Spleen (tissue), 7 donors: ENCODE measurements around a stretch of chr20.

GRCh38 chr20:64080237-64081005, 539 bp downstream of the OPRL1 start:
- PRO-cap, 4 experiments = peak in 2 of 4 experiments; most common minus-strand start chr20:64080510 (in 1)
- RAMPAGE, long total RNA, 4 experiments = no peak in any of the 4 experiments

GRCh38 chr20:64212687-64213094, 42.9 kb upstream of the PCMTD2 start:
- PRO-cap, 4 experiments = peak in 1 of 4 experiments; most common plus-strand start chr20:64212971 (in 1)
- RAMPAGE, long total RNA, 4 experiments = no peak in any of the 4 experiments

GRCh38 chr20:64213798-64214156, 41.8 kb upstream of the PCMTD2 start:
- PRO-cap, 4 experiments = peak in 1 of 4 experiments; most common minus-strand start chr20:64214051 (in 1)
- RAMPAGE, long total RNA, 4 experiments = no peak in any of the 4 experiments

DNA sequence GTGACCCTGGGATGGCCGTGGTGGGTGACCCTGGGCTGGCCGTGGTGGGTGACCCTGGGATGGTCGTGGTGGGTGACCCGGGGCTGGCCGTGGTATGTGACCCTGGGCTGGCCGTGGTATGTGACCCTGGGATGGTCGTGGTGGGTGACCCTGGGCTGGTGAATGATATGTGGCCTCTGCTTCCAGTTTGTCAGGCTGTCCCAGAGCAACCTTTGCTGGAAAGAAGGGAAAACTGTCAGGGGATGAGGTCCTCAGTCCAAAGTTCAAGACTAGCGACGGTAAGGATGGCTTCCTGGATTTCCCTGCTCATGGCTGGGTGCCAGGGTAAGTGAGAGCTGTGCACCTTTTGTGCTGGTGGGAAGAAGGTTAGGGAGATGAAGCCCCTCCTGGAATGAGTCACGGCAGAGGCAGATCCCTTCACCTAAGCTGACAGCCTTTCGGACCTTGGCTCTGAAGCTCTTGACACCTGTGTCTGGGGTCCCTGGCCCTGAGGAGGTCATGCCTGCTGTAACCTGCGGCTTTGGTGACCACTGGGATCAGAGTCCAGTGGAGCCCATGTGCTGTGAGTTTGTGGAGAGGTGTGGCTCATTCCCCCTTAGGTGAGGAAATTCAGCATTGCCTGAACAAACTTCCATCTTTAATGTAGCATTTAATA, 19.1 kb upstream of the PCMTD2 start:
- PRO-cap, 4 experiments = no peak in any of the 4 experiments
- RAMPAGE, long total RNA, 4 experiments = no peak in any of the 4 experiments

GRCh38 chr20:64258727-64259366, 3.3 kb downstream of the PCMTD2 start:
- PRO-cap, 4 experiments = no peak in any of the 4 experiments
- RAMPAGE, long total RNA, 4 experiments = no peak in any of the 4 experiments

DNA sequence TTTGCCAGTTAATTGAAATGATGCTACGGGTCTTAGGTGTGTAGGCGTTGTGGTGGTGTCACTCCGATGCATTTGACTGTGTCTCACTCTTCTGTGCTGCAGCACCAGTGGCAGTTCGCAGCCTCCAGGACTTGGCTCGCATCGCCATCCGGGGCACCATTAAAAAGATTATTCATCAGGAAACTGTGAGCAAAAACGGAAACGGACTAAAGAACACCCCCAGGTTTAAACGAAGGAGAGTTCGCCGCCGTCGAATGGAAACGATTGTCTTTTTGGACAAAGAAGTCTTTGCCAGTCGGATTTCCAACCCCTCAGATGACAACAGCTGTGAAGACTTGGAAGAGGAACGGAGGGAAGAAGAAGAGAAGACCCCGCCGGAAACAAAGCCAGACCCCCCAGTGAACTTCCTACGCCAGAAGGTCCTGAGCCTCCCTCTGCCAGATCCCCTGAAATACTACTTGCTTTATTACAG, 17.6 kb downstream of the PCMTD2 start:
- PRO-cap, 4 experiments = no peak in any of the 4 experiments
- RAMPAGE, long total RNA, 4 experiments = no peak in any of the 4 experiments